Measurements from ENCODE around the genes AGR3, HDAC9 and POLR1F.

DNA sequence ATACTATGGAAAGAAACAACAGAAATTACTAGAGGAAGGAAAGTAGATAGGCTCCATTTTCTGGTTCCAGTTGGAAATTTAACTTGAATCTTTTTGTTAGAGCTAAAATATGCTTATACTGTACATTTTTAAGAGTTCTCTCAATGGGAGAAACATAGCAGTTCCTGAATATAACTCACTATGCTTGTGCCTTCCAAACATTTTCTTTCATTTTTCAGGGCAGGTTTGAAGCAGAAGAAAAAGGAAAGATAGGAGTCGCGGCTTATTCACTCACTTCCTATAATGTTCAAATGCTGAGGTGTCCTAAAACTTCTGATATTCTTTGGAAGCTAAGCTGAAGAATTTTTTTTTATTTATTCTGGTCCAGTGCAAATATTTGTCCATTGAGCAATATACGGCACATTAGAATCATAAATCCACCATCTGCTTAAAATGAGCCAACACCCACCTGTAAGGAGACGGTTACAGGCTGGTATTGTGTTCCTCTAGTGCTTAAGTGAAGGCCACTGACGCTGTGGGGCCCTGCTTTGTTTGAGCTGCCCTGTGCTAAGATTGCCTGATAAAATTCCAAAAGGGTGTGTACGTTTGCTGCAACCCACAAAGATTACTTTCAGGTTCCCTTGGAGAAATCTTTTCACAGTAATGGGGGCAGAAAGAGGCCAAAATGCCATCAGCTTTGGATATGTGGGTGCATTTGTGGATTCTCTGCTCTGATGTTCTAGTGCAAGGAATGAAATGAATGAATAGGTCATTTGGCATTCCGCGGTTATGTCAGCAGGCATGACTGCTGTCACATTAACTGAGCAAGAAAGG lies 34.6 kb downstream of the AGR3 start:
- PRO-cap = no peak

DNA sequence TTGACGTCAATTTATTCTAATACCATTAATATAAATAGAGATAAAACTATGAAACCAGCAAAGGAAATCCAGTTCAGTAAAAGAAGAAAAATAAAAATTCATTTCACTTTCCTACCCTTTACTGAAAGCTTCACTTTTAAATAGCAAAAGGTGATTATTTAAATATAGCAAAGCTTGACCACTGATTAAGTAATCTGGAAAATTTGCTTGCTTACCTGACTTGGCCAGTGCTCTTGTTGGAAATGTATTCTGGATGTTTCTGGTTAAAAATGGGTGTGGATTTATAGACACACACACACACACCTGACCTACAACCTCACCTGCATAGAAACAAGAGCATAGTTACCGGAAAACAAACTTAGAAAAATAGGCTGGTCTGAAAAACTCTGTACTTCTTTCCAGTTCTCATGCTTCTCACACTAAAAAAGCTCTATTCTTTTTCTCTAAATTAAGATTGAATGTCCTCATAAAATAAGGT lies at the start of gene AGR3:
TSS of gene AGR3 (minus strand) at position 255 of the 478 bp plus-strand sequence.
- PRO-cap = no peak

DNA sequence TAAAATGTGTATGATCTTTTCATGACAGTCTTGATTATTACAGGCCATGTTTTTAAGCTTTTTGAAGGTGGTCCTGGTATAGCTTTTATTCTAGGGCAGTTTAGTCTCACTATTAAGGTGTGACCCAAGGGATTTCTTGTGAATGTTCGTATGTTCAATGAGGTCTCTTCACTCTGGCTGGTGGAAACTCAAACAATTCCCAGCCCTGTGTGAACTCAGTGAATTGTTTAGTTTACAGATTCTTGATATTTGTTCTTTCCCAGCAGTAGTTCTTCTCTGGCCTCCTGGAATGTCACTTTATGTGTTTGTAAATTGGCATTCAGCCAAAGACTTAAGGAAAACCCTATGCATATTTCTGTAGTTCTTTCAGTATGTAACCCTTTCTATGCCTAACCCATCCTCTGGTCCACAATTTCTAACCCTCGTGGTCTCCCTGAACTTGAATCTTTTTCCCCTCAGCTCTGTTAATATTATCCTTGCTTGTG lies 23.4 kb upstream of the AGR3 start:
- PRO-cap = no peak

GRCh38 chr7:17041195-17041765 lies 159.5 kb upstream of the AGR3 start:
- PRO-cap = no peak

DNA sequence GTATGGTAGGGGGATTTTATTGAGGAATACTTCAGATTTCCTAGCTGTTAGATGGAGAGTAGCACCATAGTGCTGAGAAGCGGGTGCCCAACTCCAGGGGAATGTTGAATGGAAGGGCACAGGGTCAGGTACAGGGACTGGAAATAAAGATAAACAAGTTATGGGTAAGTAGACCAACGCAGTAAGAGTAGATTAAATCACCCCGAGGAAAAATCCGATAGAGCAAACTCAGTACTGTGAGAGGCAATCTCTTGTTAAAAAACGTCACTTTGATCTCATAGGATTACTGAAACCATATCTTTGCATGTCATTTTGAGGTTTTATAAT lies 6.9 kb downstream of the AHR start:
- PRO-cap = no peak

DNA sequence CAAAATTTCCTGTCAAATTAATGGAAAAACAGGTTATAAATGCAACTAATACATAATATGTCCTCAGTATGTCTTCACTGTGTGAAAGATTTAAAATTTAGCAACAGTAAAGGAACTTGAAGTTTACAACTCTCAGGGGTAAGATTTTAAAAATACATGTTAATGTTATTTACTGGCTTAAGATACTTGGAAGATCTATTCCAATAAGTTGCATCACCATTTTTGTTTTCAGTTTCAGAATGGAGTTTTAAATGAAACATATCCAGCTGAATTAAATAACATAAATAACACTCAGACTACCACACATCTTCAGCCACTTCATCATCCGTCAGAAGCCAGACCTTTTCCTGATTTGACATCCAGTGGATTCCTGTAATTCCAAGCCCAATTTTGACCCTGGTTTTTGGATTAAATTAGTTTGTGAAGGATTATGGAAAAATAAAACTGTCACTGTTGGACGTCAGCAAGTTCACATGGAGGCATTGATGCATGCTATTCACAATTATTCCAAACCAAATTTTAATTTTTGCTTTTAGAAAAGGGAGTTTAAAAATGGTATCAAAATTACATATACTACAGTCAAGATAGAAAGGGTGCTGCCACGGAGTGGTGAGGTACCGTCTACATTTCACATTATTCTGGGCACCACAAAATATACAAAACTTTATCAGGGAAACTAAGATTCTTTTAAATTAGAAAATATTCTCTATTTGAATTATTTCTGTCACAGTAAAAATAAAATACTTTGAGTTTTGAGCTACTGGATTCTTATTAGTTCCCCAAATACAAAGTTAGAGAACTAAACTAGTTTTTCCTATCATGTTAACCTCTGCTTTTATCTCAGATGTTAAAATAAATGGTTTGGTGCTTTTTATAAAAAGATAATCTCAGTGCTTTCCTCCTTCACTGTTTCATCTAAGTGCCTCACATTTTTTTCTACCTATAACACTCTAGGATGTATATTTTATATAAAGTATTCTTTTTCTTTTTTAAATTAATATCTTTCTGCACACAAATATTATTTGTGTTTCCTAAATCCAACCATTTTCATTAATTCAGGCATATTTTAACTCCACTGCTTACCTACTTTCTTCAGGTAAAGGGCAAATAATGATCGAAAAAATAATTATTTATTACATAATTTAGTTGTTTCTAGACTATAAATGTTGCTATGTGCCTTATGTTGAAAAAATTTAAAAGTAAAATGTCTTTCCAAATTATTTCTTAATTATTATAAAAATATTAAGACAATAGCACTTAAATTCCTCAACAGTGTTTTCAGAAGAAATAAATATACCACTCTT lies 44.7 kb downstream of the AHR start:
- PRO-cap = no peak

GRCh38 chr7:17498212-17498687 lies 199.8 kb downstream of the AHR start:
- PRO-cap = no peak

DNA sequence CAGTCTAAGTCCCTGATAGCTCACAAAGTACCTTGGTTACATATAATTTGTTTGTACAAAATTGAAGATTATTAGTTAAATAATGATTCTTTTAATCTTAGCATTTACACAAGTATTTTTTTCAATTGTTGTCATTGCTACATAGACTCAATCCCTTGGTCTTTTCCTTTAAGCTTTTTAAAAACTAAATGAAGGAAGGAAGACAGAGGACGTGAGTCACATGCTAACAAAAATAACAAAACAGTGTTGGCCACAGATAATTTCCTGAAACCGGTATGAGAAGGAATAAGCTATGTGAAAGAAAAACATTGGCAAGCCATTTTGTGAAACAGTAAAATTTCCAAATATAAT lies 222.9 kb downstream of the AHR start:
- PRO-cap = no peak

- PRO-cap = no peak
Observed at GRCh38 chr7:17679305-17679826, 260.9 kb downstream of the SNX13 start.

- PRO-cap = no peak
Observed at GRCh38 chr7:17939051-17939600, 1.2 kb downstream of the SNX13 start.

DNA sequence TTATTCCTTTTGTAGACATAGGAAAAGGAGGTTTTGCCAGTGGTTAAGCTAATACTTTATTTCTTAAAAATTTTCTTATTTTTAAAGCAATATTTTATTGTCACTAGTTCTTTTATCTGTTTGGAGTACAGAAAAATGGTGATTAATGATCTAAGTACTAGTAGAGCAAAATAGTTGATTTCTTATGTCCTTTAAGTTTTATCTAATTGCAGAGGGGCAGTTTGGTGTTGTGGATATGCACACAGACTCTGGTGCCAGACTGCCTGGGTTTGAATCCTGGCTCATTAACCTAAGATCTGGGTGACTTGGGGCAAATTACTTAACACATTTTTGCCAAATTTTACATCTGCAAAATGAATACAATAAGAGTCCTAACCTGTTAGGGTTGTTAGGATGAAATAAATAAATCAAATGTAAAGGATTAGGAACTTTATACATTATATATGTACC lies 10.7 kb upstream of the PRPS1L1 start:
- PRO-cap = unidirectional peak, plus-strand start at position 209 of the sequence

DNA sequence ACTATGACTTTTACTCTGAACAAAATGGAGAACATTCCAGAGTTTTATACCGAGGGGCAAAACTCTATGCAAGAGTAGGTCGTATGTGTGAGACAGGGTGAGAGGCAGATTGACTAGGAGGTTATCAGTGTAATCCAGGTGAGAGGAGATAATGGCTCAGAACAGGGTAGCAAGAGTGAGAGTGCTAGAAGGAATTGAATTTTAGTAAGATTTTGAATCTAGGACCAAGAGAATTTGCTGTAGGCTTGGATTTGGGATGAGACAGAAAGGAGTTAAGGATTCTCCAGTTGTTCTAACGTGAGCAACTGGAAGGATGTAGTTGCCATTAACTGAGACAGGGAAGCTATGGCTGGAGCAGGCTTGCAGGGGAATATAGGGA lies 219.0 kb upstream of the PRPS1L1 start:
- PRO-cap = no peak

DNA sequence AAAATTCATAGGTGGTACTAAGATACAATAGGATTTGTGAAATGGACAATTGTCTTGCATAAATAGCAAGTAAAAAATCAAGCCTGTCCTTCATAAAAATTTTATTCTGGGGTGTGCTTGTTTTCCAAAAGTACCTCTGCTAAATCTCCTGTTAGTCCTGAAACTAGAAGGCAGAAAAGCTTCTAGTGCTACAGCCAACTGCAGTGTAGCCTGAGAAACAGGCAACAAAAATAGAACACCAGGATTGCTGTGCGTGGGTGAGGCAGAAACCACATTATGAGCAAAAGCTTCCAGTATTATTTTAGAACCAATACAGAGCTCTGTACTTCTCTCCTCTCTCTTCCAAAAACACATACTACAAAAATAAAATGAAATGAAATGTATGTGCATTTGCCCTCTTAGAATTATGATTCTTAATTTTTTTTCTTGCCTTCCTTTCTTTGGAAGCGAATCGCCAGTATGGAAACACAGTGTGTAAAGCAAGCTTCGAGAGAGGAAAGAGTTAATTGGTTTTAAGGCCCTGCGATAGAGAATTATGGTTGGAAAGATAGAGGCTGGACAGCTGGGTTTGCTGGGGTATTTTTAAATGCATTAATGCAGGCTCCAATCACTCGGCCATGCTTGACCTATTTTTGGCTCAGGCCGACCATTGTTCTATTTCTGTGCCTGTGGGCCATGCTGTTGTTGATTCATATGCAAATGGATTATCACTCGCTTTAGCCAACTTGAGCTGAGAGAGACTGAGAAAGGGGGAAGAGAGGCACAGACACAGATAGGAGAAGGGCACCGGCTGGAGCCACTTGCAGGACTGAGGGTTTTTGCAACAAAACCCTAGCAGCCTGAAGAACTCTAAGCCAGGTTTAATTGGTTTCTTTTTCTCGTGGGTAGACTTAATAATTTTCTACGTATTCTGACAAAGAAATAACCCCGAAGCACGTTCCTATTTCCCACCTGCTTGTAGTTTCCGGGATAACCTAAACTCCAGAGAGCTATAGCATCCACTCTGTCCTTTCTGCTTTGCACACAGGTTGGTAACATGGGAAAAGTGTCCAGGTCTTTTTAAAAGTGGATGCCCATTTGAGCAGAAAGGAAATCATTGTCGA lies at the start of gene HDAC9:
TSS of gene HDAC9 (plus strand) at position 753 of the 1,103 bp plus-strand sequence.
- PRO-cap = no peak

GRCh38 chr7:19112115-19112755 lies 5.2 kb downstream of the TWIST1 start:
- PRO-cap = no peak

- PRO-cap = bidirectional peak, plus-strand start at chr7:19709199, minus-strand start at chr7:19709026
Observed at GRCh38 chr7:19708242-19709442, at the start of gene POLR1F. TSS of gene POLR1F (minus strand) at chr7:19709037.

DNA sequence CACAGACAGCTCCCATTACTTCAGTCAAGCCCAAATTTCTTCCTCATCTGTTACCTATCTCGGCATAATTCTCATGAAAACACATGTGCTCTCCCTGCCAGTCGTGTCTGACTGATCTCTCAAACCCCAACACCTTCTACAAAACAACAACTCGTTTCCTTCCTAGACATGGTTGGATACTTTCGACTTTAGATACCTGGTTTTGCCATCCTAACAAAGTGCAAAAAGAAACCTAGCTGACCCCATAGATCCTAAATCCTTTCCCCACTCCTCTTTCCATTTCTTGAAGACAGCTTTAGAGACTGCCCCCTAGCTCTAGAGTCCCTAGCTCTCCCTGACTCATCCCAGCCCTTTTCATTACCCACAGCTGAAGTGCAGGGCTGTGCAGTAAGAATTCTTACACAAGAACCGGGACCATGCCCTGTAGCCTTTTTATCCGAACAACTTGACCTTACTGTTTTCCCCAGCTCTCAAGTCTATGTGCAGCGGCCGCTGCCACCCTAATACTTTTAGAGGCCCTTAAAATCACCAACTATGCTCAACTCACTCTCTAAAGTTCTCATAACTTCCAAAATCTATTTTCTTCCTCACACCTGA lies 93.1 kb downstream of the MACC1 start:
- PRO-cap = no peak

- PRO-cap = no peak
Observed at GRCh38 chr7:20200408-20201261, 16.5 kb downstream of the MACC1 start.

DNA sequence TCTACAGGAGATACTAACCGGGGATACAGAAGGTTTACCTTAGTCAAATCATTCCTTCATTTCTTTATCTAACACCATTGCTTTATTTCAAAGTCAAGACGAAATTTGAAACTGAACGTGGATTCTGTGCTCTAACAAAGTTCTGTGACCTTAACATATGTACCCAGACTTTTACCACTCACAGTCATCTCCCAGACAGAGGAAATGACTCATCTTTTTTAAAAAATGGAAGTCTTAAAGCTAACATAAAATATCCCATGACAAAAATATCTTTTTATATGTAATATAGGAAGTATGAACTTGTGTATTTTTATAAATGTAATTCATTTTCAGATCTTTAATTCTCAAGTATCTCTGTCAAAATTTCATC lies 29.1 kb upstream of the ITGB8 start:
- PRO-cap = no peak

- PRO-cap = no peak
Observed at GRCh38 chr7:20784333-20784654, 2.4 kb downstream of the SP8 start.

- PRO-cap = no peak
Observed at GRCh38 chr7:21352899-21353376, 74.9 kb upstream of the SP4 start.

Data from mesothelial cell of epicardium (in vitro differentiated cells).